ENCODE results near the genes ZNF684 and CITED4.

- PRO-cap = no peak
- RRBS = no CpG with 5 or more reads among the region's 3 CpGs
Observed at GRCh38 chr1:40140180-40140389, 21.1 kb upstream of the RLF start.

- PRO-cap = no peak
- RRBS = no CpG with 5 or more reads among the region's 2 CpGs
Observed at GRCh38 chr1:40186353-40187059, 25.3 kb downstream of the RLF start.

DNA sequence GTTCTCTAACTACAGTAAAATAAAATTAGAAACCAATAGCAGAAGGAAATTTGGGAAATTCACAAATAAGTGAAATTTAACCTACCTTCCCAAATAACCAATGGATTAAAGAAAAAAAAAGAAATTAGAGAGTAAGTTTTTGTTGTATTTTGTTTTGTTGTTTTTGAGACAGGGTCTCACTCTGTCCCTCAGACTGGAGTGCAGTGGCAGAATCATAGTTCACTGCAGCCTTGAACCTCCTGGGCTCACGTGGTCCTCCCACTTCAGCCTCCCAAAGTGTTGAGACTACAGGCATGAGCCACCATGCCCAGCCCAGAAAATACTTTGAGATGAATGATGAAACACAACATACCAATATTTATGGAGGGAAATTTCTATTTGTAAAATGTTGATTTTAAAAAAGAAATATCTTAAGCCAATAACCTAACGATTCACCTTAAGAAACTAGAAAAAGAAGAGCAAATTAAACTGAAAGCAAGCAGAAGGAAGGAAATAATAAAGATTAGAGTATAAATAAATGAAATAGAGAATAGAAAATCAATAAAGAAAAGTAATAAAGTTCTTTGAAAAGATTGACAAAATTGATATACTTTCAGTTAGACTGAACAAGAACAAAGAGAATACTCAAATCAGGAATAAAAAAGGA lies 32.2 kb upstream of the TMCO2 start:
- PRO-cap = no peak
- RRBS = no CpG with 5 or more reads among the region's 2 CpGs

DNA sequence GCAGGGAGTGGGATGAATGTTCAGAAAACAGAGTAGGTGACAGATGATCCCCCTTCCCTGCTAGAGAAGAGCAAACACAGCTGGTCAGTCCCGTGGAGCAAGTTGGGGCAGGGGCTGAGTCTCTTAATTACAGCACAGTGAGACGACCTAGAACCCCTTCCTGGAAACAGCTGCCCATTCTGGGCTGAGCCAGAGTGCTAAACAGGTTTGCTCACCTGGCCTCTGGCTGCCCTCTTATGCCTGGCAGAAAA lies 22.3 kb upstream of the COL9A2 start:
- PRO-cap = no peak
- RRBS = no CpG with 5 or more reads among the region's 2 CpGs

- PRO-cap = no peak
- RRBS = no CpG with 5 or more reads among the region's 3 CpGs
Observed at GRCh38 chr1:40384149-40384855, 10.8 kb downstream of the SMAP2 start.

DNA sequence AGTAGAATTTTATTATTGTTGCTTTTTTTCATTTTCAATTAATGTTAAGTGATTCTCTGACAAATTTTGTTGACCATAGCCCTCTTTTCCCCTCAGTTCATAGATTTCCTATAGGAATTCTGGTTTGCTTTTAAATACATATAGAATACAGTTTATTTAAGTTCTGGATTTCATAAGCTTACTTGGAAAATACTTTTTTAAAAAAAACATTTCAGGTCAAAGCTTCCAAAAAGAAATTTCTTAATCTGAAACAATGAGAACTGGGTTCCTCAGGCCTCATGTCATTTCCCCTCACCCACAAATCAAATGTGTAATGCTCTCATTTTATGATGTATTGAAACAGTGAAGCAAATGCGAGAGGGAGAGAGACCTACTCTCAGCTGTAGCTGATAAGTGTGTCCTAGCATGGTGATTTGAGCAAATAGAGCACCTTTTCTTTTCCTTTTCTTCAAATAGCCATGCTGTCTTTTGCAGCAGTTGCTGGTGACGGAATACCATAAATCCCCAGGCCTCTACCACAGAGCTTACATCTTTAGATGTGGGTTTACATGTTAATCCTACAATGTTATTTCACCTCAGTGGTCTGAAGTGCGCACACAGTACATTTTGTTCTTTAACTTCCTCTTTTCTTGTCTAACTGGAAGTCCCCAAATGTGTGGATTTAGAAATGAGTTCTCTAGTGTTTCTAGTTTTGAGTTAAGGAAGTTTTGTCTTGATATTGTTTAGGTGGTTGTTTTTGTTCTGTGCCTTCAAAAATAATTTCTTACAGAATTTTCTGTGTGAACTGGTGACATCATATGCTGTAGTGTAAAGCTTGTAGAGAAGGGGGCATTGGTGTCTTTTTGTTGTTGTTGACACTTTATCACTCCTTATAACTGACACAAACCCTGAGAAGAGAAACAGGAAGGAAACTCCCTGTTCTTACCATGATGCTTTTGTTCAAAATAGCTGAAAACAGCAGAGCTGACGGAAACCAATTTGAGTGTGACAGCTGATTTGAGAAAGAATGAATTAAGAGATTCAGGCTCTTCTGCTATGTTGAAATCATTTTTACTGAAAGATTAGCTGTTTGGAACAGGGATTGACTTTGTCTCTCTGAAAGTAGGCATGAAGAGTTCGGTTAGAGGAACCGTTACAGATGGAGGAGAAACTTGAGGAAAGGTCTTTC lies 12.1 kb downstream of the SMAP2 start:
- PRO-cap = no peak
- RRBS = no CpG with 5 or more reads among the region's 6 CpGs

- PRO-cap = no peak
- RRBS = no CpG with 5 or more reads among the region's 4 CpGs
Observed at GRCh38 chr1:40406423-40407036, 33.0 kb downstream of the SMAP2 start.

DNA sequence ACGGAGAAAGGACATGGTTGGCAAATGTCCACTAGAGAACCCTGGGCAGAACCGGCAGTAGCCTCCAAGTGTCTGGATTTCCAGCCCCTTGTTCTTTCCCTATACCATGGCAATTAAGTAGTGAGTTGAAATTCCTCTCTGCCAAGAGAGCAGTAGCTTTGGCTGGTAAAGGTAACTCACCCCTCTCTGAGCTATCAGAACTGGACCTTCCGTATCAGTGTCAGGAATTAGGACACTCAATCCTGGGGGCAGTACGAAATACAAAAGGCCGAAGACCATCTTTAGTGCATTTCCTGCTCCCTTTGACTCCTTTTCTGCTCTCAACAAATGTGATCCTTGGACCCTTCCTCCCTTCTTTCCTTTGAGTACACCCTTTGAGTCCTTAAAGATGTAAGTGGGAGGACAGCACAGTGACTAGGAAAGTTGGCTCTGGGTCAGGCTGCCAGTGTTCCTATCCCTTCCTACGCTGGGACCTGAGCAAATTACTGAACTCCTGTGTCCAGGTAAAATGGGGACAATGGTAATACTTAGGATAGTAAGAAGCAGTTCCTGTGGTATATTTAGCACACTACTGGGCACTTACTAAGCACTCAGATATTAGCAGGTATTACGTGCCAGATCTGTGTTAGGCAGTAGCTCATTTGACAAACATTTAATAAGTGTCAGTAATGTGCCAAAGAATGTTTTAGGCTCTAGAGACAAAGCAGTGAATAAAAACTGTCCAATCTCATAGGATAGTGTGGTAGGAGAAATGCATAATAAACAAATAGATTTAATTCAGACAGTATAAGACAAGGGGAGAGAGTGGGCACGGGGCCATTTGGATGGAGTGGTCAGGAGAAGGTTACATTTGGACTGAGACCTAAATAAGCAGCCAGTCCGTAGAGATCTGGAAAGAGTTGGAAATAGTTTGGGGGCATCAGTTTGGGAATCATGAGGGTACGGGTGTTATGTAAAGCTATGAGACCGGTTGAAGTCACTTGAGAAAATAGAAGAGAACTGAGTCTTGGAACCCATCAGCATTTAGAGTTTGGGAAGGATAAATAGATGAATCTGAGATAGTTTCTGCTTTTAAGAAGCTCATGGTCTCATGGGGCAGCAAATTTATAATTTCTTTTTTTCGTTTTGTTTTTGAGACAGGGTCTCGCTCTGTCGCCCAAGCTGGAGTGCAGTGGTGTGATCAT lies 26.3 kb upstream of the ZFP69B start:
- PRO-cap = no peak
- RRBS = no CpG with 5 or more reads among the region's 14 CpGs

- PRO-cap = bidirectional peak, plus-strand start at chr1:40531674, minus-strand start at chr1:40531516
- RRBS = 1% methylated on average over 20 of the region's 39 CpGs
Observed at GRCh38 chr1:40531204-40532377, at the start of gene ZNF684. ZNF684 (plus strand) TSS chr1:40531637.

DNA sequence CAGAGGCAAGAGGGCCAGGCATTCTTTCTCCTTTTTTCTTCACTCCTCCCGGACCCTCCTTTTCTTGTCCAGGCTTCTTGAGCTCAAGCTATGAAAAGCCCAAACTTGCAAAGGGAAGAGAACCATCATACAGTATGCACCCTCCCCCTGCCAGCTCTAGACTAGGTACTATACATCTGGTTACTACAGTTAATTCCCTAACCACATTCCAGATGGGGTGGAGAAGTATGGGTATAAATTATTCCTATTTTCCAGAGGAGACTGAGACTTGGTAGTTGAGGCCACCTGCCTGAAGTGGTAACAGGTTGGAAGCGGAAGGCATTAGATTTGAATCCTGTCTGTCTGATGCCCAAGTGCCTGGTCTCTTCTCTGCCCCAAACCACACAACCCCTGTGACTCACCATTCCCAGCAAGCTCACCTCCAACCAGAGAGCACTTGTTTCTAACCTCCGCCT lies 2.9 kb downstream of the RIMS3 start:
- PRO-cap = bidirectional peak, plus-strand start at position 297 of the sequence, minus-strand start at position 162 of the sequence
- RRBS = no CpG with 5 or more reads among the region's 3 CpGs

- PRO-cap = no peak
- RRBS = no CpG with 5 or more reads among the region's 12 CpGs
Observed at GRCh38 chr1:40824793-40825501, 37.2 kb downstream of the CITED4 start.

DNA sequence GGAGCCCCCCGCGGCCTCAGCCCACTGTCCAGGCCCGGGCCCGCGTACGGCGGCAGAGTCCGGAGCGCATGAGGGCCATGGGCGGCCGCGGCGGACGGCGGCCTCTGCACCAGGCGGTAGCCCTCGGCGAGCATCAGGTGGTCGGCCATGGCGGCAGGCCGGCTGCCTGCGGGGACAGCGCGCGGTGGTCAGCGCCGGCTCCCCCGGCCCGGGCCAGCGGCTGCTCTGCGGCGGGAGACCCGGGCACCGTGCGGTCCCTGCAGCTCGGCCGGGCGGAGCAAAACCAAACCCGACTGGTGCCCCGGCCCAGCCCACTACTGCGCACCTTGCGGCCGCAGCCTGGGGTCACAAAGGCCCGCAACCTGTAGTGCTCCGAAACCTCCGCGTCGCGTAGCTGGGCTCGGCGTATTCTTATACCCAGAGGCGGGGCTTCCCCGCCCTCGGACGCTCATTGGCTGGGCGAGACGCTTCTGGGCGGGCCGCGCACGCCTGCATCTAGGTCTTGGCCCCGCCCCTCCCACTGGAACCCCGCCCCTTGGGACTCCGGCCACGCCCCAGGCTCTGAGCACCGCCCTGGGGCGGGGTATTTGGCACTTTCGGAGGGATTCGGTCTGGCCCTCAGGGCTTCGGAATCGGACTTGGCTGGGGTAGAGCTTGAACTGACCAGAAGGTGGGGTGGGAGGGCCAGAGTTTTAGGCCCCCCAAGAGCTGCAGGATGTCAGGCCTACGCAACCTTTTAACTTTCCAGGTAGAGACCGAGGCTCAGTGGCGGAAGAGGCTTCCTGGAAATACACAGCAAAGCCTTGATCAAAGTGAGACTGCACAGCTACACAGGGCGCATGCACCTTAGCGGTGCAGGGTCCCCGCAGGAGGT lies at the start of gene CITED4:
TSS of gene CITED4 (minus strand) at position 385 of the 874 bp plus-strand sequence.
- PRO-cap = bidirectional peak, plus-strand start at position 593 of the sequence, minus-strand start at position 385 of the sequence
- RRBS = 2% methylated on average over 19 of the region's 77 CpGs

GRCh38 chr1:40919410-40920072 lies 57.4 kb upstream of the CITED4 start:
- PRO-cap = no peak
- RRBS = no CpG with 5 or more reads among the region's 13 CpGs

DNA sequence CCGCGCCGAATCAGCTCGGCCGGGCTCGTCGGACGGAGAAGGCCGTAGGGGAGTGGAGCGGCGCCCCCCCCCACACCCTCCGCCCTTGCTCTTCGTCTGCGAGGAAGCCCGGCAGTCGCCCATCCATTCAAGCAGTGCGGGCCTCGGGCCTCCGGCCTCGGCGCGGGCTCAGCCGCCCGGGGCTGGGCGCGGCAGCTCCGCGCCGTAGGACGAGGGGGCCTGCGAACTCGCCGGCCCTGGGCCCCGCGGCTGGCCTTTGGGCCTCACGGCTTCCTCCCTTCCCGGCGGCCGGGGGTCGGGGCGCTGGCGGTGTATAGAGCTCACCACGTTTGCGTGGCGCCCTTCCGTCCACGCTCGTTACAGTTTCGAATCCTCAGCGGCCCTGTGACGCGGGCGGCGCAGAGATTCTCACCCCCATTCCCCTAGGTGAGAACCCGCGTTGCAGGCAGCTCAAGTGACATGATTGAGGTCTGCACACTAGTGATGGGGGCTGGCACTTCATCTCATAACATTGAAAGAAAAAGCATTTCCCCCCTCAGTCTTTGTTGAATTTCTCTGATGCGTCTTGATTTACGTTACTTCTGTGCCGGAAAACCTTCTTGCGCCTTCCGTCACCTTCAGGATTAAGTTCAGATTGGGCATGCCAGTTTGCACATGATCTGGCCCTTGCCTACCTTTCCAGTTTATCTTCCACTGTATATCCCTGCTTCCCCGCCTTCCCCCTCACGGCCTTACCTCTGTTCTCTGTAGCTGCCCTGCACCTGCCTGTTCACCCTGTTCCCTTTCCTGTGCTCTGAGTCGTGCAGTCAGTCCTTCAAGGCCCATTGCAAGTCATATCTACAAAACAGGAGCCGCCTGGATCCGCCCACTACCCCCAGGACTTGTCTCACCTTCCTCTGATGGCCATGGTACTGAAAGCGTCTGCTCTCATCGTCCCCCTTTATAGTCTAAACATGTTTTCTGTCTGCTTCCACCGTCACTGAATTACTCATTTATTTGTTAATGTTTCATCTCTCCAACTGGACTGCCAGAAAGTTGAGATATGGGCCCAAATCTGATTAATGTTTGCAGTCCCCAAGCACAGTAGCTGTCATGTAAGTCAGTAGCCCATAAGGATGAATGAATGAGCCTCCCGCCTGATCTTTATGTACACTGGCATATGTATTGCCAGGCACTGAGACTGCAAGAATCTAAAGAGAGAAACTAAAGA lies 1.0 kb downstream of the CTPS1 start:
- PRO-cap = bidirectional peak, plus-strand start at position 376 of the sequence, minus-strand start at position 384 of the sequence; bidirectional peak, plus-strand start at position 920 of the sequence, minus-strand start at position 913 of the sequence
- RRBS = under 1% methylated on average over 31 of the region's 70 CpGs

- PRO-cap = no peak
- RRBS = no CpG with 5 or more reads among the region's 7 CpGs
Observed at GRCh38 chr1:41001921-41002522, 19.5 kb downstream of the SLFNL1 start.

GRCh38 chr1:41002826-41003380 lies 18.6 kb downstream of the SLFNL1 start:
- PRO-cap = no peak
- RRBS = no CpG with 5 or more reads among the region's 9 CpGs

DNA sequence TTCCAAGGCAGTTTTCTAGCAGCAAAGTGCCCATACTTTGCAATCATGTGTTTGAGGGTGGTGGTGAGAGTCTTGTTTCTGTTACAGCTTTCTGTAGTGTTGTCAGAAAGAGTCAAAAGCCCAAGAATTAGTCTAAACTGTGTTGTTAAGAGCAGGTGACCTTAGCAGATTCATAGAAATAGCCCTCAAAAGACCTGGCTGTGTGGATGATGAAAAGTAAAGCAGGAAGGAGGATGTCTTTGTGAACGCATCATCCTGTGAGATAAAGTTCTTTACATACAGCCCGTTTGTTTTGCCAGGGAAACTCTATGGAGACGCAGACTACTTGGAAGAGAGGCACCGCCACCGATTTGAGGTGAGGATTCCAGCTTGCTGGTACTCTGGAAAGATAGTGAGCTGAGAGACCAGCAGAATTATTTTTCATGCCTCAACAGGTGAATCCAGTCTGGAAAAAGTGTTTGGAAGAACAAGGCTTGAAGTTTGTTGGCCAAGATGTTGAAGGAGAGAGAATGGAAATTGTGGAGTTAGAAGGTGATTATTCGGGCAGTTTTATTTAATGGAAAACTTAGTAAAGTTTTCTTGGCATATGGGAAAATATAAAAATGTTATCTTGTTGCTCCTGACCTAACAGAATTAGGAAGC lies 13.0 kb downstream of the SLFNL1 start:
- PRO-cap = no peak
- RRBS = no CpG with 5 or more reads among the region's 6 CpGs

DNA sequence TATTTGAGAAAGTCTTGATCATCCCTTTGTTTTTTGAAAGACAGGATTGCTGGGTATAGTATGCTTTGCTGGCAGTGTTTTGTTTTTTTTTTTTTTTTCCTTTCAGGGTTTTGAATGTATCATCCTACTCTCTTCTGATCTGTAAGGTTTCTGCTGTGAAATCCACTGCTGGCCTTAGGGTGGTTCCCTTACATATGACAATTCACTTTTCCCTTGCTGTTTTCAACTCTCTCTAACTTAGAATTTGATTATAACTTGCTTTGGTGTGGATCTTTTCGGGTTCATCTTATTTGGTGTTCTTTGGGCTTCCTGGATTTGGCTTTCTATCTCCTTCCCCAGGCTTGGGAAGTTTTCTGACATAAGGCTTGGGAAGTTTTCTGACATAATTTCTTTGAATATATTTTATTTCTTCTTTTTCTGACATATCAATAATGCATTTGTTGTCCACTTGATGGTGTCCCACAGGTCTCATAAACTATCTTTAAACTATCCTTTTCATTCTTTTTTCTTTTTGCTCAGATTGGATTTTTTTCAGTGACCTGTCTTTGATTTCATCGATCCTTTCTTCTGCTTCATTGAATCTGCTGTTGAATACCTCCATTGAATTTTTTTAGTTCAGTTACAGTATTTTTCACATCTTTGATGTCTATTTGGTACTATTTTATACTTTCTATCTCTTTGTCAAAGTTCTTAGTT lies 74.1 kb downstream of the SCMH1 start:
- PRO-cap = no peak
- RRBS = no CpG with 5 or more reads among the region's 2 CpGs

DNA sequence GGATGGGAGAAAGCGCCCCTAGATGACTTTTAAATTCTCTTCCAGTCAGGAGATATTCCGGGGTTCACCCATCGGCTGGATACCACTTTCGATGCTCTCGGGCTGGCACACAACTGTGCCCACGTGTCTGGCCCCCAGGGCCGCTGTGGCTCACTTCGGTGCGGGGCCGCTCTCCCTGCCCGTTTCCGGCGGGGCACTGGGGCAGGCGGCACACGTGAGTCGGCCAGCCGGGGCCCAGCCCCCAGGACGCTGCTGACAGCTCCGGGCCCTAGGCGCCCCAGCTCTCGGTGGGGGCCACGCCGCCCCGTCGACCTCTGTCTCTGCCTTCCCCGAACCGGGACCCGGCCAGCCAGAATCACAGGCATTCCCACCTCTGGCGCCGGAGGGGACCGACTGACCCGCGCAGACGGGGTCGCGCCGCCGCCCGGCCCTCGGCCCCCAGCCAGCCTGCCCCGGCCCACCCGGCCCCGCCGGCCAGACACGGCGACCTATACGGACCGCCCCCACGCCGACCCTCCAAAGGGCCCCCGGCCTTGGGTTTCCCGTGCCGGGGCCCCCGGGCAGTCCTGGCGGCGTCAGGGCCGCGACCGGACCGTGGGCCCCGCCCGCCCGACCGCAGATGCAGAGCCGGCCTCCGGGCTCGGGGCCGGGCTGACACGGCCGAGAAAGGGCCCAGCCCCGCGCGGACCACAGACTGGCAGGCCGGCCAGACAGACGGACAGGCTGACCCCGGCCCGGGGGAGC lies 720 bp downstream of the SCMH1 start:
- PRO-cap = bidirectional peak, plus-strand start at position 261 of the sequence, minus-strand start at position 147 of the sequence; bidirectional peak, plus-strand start at position 692 of the sequence, minus-strand start at position 696 of the sequence
- RRBS = under 1% methylated on average over 45 of the region's 77 CpGs

DNA sequence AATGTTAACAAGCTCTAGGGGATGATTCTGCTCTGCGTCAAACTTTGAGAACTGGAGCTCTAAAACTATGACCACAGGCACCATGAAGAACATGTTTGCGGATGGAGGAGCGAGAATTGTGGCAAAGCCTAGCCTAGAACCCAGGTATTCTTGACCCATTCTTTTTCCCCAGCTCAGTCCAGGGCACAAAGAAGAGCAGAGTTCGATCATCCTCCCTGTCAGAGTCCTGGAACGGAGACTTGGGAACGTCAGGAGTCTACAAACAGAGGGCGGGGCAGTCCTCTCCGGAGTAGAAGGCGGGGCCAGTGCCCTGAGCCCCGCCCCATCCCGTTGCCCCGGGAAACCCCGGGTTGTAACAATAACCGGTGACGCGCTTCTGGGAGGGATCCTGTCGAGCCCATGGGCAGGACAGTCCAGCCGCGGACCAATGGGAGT lies 118.7 kb upstream of the SCMH1 start:
- PRO-cap = no peak
- RRBS = 1% methylated on average over 5 of the region's 19 CpGs